Tibial nerve (tissue), 3 donors: ENCODE measurements around a stretch of chr2.

DNA sequence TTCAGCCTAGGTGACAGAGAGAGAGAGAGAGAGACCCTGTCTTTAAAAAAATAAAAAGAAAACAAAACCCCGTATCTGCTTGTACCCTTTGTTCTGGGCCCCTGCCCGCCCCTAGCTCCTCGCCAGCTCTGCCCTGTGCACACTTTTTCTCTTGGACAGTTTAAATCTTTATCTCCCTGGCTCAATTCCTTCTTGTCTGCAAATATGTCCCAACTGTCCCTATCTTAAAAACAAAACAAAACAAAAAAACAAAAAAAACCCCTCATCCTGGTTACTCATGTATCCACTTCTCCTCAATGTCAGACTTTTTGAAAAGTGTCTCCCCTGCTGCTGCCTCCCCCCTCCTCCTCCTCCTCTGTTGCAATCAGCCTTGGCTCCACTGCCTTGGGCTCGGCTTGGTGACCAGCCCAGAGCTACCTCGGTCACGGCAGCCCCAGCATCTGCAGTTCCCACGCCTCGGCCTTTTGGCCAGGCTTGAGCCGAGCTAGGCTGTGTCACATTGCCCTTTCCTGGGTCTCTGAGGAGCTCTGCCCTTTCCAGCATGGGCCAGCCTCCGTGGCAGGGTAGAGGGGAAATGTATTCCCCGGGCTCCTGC lies 22.9 kb upstream of the INHBB start:
- PRO-cap = no peak
- RAMPAGE, long total RNA, 3 experiments = no peak in any of the 3 experiments

GRCh38 chr2:120395641-120396286 lies 49.8 kb downstream of the INHBB start:
- PRO-cap = no peak
- RAMPAGE, long total RNA, 3 experiments = no peak in any of the 3 experiments

DNA sequence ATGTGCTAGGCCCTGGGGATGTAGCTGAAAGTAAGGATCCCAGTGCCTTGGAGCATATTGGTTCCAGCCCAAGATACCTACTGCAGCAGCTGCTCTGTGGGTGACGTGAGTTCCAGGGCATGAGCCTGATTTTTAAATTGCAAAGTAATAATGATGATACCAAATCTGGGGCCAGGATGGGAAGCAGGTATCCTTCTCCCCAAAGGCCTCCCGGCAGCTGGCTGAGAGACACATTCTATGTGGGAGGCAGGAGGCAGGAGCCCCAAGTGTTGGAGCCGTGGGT lies 52.2 kb downstream of the INHBB start:
- PRO-cap = no peak
- RAMPAGE, long total RNA, 3 experiments = no peak in any of the 3 experiments

- PRO-cap = no peak
- RAMPAGE, long total RNA, 3 experiments = no peak in any of the 3 experiments
These were observed 157.9 kb downstream of the INHBB start for GRCh38 chr2:120503585-120504578.

DNA sequence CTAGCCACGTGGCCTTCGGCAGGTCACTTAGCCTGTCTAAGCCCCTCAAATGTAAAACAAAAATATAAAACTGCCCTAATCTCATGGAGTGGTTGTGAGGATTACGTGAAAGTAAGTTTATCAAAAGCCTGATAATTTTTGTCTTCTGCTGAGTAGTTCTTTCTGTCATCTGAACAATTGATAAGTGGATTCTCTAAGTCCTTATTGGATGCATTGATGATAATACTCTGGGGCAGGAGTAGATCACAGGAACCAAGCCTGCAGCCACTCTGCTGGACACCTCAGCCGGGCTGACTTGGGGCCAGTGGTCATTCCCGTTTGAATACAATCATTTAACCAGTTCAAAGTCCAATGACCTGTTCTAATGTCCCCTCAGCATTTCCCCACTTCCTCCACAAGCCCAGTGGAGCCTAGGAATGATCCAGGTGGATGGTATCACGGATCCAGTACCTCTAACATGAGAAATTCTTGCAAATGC lies 170.6 kb downstream of the INHBB start:
- PRO-cap = no peak
- RAMPAGE, long total RNA, 3 experiments = no peak in any of the 3 experiments

DNA sequence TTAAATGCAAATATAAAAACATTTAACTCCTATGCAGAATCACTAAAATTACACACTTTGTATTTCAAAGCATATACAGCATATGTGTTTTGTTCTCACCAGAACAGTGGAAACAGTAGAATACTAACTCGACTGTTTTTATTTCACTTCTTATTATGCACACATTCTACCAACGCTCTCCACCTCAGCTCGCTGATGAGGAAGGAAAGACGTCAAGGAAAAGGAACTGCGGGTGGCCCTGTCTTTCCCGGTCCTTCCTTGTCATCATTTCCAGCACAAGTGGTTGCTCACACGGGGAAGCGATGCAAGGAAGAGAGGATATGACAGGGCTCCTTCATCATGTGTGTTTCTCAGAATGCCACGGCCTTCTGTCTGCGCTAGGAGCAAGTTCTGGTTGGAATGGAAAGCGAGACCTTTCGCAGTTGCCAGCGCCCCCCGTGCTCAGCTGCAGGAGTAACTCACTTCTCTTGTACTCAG lies 191.9 kb upstream of the GLI2 start:
- PRO-cap = no peak
- RAMPAGE, long total RNA, 3 experiments = no peak in any of the 3 experiments

GRCh38 chr2:120548633-120548986 lies 187.1 kb upstream of the GLI2 start:
- PRO-cap = no peak
- RAMPAGE, long total RNA, 3 experiments = no peak in any of the 3 experiments

- PRO-cap = no peak
- RAMPAGE, long total RNA, 3 experiments = no peak in any of the 3 experiments
These were observed 82.9 kb downstream of the GLI2 start for GRCh38 chr2:120818516-120818956.

DNA sequence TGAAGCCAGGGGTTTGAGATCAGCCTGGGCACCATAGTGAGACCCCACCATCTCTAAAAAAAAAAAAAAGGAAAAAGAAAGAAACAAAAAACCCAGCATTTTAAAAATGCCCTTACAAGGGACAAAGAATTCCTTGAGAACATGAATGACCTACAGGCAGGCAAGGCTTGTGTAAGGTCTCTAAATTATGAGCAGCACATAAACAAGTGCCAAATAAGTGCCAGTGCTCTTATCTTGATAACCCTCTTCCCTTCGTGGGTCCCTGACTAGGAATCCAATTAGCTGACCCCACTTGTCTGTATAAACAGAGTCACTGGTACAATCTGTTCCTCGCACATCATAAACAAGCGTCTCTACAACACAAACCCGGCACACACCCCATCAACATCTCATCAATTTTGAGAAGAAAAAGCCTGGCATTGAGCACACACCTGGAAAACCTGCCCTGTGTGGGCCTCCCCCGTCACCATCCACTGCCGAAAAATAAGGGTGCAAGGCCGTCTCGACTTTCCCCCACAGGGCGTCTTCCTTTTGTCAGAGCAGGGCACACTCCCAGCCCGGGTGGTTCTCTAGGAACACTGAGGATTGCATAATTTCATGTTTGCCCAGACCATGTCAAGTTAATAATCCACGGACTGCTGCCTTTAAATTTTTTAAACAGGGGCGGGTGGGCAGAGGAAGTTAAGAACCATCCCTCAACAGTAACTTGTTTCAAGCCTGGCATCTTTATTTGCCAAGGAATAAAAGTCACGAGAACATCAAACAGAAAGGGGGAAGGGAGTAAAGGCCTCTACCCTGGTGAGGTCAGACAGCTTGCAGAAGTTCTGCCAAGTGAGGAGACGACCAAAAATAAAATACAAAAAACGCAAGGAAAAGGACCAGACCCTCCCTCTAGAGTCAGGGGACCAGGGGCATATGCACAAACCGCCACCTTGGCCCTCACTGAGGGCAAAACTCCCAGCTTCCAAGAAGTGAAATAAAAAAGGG lies 2.2 kb downstream of the TFCP2L1 start:
- PRO-cap = no peak
- RAMPAGE, long total RNA, 3 experiments = no peak in any of the 3 experiments

DNA sequence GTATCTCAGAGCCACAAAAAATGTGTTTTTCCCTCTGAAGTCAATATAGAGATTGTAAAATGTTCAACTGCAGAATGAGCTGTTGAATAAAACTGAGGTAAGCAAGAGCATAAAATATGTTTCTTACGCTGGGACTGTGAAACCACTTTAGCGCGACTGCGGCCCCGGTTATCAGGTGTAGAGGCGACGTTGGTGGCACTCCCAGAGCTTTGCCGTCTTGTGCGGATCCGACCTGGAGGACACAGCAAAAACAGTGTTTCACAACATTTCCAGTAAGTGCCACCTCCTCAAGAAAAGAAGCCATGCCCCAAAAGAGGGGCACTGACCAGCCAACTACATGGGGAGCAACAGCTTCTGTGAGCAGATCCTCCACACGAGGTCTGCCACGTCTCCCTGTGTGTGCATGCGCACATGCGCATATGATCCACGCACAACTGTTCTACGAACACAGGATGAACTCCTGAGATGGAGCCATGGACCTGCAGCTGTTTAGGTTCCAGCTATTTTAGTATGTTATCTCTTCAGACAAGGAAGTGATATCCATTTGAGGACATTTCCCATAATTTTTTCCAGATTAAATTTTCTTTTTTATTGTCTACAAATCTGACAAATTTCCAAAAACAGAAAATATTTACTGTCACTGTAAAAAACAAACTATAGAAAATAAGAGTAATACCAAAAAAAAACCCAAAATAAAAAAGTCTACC lies 145.1 kb upstream of the TFCP2L1 start:
- PRO-cap = no peak
- RAMPAGE, long total RNA, 3 experiments = no peak in any of the 3 experiments

DNA sequence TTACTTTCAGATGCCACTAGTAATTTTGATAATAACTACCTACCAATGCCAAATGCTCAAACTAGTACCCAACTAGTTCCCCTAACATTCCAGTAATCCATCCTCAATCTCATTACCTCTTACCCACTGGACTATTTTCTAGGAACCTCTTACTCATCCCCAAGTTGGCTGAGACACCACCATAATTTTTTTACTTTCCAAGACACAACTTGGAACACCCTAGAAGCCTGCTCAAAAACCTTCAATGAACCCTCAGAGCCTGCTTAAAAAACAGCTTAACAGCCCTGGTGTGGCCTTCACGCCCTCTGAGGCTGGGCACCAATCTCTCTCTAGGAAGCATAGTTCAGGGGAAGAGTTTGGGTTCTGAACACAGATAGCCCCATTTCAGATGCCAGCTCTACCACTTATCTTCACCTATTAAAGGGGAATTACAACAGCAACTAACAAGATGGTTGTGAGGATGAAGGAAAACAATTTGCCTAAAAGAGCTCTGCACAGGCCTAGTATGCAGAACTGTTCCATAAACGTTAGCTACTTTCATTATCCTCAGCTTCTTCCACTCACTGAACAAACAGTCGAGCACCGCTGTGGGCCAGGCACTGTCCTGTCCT lies 82.5 kb downstream of the CLASP1 start:
- PRO-cap = no peak
- RAMPAGE, long total RNA, 3 experiments = start-site peak on the minus strand in 1 of 3 experiments, centred at position 323 of the sequence, 6 reads per replicate

DNA sequence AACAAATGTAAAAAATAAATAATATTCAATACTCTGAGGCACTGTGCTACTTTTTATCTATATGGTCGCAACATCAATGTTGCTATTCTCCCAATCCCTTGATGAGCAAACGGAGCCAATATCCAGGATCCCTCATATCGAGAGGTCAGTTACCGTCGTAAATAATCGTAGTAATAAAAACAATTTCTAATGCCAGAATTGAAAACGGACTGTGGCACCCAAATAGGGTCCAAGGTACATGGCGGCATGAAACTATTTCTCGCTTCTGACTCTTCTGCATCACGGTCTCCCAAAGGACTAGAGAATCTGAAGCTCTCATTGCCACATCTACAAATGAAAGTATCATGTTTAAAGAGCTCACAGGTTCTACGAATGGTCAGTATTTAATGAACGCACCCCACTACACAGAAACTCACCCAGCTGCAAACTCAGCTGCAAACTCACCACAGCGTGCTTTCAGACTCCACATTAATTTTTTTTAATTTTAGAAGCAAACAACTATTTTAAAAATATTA lies 1.2 kb downstream of the CLASP1 start:
- PRO-cap = no peak
- RAMPAGE, long total RNA, 3 experiments = no peak in any of the 3 experiments

GRCh38 chr2:121707873-121708086 lies 28.9 kb downstream of the NIFK start:
- PRO-cap = no peak
- RAMPAGE, long total RNA, 3 experiments = no peak in any of the 3 experiments

DNA sequence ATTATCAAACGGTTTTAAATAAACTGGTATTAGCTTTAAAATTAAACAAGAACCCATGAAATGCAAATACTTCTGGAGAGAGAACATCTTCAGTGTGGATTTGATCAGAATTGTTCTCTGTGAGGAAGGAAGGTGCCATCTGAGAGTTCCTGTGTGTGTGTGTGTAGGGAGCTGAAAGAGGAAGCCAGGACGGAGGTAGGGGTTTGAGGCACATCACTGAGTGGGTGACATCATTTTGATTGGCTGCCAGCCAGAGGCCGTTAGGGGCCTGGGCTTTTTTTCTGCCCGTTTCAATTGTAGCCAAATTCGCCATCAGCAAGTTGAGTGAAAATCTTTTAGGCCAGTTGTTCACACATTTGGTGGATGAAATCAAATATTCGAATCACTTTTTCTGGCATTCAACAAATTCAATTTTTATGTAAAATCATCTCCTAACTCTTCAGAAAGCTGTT lies 48.9 kb downstream of the TSN start:
- PRO-cap = no peak
- RAMPAGE, long total RNA, 3 experiments = no peak in any of the 3 experiments

GRCh38 chr2:121867389-121867759 lies 111.9 kb downstream of the TSN start:
- PRO-cap = no peak
- RAMPAGE, long total RNA, 3 experiments = no peak in any of the 3 experiments

- PRO-cap = no peak
- RAMPAGE, long total RNA, 3 experiments = start-site peak on the plus strand in 1 of 3 experiments, at chr2:121902488-121902505 at its widest, 12 reads per replicate
These were observed 146.9 kb downstream of the TSN start for GRCh38 chr2:121902067-121902949.

GRCh38 chr2:122739822-122740600 lies 984.6 kb downstream of the TSN start:
- PRO-cap = no peak
- RAMPAGE, long total RNA, 3 experiments = no peak in any of the 3 experiments

- PRO-cap = no peak
- RAMPAGE, long total RNA, 3 experiments = no peak in any of the 3 experiments
These were observed 9.8 kb downstream of the GYPC start for GRCh38 chr2:126665808-126666200.

- PRO-cap = no peak
- RAMPAGE, long total RNA, 3 experiments = no peak in any of the 3 experiments
These were observed 81.5 kb downstream of the BIN1 start for GRCh38 chr2:127025060-127026194.

- PRO-cap = no peak
- RAMPAGE, long total RNA, 3 experiments = no peak in any of the 3 experiments
These were observed 47.8 kb downstream of the BIN1 start for GRCh38 chr2:127058877-127059829.